Measurements from ENCODE around the genes OR4K15, CCNB1IP1, KLHL33, RNASE13 and ZNF219.

GRCh38 chr14:19975330-19975667 lies at the start of gene OR4K15:
Gene OR4K15, plus strand, starts transcription at chr14:19975591.
- RRBS = no CpG with 5 or more reads among the region's 3 CpGs

GRCh38 chr14:20332269-20332703 lies 793 bp downstream of the CCNB1IP1 start:
- RRBS = no CpG with 5 or more reads among the region's 3 CpGs

DNA sequence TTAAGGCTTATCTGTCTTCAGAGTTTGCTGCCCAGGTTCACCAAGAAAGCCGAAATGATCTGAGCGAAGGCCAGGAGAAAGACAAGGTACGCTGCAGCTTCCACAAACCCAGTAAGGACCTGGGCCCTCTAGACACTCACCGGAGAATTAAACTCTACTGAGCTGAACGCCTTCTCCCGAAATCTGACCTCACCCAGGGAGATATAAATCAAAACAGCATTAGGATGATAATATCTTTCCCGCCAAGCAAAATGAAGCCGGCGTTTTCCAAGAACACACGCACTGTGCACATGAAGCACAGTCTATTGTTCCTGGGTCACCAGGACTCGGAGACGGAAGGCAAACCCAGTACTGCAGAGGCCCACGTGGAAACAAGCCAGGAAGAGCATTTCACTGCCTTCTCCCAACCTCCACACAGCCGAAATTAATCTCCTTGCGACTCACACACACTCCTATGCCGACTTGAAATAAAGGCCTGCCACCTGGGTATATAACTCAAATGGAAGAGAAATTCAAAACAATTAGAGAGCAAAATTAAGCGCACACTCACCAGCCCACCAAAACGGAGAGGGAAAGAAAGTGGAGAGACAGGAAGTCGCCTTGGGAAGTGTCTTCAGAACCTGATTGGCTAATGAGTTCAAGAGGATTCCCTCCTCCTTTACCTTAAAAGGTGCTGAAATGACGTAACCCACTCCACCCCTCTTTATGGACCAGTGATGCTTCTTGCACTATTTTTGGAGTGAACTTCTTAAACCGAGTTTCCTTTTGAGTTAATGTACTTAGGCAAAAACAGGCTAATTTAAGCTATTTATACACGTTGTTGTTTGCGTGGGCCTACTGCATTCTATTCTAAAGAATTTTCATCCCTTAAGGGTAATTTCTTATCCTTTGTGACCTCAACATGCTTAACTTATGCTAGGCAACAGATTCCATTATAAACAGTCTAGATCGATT lies at the start of gene CCNB1IP1:
Gene CCNB1IP1 (minus strand): TSS at position 576 of the 954 bp plus-strand sequence.
- RRBS = 0% methylated on average over 4 of the region's 24 CpGs

DNA sequence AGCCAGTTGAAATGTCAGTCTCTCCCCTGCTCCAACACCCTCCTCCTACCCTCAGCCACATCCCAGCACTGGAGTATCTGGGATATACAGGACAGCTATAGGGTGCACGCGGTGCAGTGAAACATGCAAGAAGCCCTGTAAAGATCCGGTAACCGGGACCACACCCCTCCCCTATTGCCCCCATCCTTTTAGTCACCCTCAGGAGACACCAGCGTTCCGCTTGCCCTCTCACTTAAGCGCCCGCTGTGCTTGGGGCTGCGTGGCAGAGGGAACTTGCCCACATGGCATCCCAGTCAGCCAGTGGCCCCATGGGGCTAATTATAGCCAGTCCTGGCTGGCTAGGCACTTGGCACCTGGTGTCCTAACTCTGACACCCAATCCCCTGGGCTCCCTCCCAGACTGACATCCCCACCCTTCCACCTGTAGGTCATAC lies at the start of gene KLHL33:
Gene KLHL33 (minus strand): TSS at position 264 of the 433 bp plus-strand sequence.
- RRBS = no CpG with 5 or more reads among the region's 9 CpGs

DNA sequence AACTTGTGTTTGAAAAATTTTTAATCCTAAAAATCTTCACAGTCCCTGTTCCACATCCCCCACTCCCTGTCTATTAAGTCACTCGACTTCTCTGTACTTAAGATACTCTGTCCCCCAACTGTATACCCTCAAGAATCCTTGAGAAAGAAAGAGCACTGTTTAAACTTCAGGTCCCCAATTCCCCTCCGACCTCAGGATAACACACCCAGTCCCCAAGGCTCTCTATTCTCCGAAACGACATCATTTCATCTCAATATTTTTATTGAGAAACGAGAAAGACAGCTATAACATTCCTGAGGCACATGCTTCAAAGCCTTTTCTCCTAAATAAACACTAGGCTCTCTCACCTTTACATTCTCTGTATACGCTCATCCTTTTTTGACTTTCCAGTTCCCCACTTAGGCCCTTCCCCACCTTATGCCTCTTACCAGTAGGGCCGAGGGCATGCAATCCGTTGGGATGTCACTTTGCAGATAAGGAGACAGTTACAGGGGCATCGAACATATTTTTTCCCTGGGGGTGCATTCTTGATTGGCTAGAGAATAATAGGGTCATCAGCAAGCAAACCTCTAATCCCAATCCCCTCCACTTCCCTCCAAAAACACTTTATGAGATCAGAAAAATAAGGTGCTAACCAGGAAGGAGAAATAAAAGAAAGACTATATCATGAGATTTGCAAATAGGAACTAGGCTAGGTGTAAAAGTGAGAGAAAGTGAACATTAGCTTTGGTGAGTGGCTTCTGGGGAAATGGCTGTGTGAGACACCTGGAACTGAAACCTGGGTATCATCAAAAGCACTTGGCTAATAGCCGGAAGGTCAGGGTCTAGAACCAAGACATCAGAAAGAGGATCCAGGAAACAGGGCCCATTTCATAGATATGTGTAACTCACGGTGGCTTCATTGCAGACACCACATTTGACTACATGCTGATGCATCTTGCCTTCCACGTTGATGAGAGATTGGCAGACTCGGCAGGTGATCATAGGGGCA lies 1.2 kb downstream of the PIP4P1 start:
- RRBS = no CpG with 5 or more reads among the region's 13 CpGs

- RRBS = no CpG with 5 or more reads among the region's 6 CpGs
These were observed 7.8 kb downstream of the PNP start for GRCh38 chr14:20476573-20477755.

DNA sequence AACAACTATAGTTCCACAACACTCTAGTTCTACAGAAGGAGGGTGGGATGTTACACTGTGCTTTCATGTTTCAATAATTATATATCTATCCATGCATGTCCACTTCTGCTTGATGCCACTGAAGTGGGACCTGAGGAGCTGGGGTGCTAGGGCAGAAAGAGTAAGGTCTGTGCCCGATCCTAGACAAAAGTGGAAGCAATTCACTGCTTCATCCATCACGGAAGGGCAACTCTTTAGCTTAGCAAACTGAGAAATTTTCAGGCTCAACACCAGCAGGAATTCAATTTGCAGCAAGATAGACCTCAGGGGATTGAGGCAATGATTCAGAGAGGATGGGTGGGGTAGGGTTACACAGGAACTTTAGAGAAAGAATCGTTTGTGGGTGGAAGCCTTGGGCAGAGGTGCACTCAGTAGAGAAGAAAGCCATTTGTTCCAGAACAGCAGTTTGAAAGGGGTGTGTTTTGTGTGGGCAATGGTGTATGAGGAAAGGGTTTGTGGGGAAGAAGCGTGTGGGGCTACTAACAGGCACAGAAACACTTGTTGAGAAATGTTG lies 20.3 kb downstream of the PNP start:
- RRBS = no CpG with 5 or more reads among the region's 4 CpGs

- RRBS = no CpG with 5 or more reads among the region's 2 CpGs
These were observed 2.3 kb downstream of the ANG start for GRCh38 chr14:20690996-20691196.

DNA sequence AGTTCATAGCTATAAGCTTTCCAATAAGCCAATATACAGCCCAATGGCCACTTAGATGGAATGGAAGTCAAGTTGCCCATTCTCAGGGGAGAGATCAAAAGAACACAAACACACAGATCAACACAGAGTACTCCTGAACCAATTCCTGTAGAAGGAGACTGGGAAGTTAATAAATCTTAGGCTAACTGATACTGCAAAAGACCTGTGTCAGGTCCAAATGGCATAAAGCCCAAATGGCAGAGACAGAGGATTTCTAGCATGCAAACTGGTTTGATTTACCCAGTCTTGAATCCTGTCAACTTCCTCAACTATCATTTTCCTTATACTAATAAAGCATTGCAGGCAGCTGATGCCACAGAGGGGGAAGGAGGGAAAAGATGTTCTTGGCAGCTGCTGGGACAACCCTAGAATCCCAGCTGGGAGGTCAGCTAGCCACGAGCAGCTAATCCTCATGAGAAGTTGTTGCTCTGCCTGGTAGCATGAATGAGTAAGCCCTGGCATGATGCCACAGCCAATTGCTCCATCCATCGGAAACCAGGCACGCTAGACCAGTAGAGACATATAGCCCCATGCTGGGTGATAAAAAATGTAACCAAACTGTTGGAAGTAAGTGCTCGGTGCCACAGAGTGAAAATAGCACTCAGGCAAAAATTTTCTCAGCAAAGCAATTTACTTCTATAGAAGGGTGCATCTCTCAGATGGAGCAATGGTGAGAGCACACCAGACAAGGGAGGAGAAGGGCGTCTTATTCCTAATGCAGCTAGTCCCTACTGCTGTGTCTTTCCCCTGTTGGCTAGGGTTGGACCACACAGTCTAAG lies 26.2 kb downstream of the ANG start:
- RRBS = no CpG with 5 or more reads among the region's 5 CpGs

DNA sequence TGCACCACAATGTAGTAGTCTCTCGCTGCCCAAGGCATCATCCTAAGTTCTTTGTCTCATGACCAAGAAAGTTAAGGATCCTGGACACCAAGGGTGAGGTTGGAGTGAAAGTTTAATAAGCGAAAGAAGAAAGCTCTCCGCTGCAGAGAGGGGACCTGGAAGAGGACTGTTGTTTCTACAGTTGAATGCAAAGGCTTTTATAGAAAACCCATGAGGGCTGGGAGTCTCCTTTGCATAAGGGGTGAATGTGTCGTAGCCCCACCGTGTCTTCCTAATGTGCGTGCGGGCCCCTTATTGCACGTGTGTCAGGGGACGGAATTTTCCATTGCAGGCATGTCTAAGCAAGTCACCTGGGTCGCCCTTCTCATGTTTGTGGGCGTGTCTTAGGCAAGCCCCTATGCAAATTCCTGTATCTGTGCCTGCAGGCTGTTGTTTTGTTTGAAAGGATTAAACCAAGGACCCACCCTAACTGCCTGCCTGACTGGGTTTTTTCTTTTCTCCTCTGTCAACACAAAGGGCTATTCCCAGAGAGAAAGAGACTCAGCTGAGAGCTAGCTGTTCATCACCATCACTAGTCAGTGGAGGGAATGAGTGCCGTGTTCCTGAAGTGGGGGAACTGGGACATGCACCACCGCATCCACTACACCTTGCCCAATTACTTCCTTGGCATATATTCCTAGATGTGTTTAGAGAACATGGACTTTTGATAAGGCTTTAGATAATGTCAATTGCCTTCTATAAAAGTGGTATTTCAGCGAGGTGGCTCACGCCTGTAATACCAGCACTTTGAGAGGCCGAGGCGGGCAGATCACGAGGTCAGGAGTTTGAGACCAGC lies 17.8 kb upstream of the RNASE1 start:
- RRBS = no CpG with 5 or more reads among the region's 18 CpGs

DNA sequence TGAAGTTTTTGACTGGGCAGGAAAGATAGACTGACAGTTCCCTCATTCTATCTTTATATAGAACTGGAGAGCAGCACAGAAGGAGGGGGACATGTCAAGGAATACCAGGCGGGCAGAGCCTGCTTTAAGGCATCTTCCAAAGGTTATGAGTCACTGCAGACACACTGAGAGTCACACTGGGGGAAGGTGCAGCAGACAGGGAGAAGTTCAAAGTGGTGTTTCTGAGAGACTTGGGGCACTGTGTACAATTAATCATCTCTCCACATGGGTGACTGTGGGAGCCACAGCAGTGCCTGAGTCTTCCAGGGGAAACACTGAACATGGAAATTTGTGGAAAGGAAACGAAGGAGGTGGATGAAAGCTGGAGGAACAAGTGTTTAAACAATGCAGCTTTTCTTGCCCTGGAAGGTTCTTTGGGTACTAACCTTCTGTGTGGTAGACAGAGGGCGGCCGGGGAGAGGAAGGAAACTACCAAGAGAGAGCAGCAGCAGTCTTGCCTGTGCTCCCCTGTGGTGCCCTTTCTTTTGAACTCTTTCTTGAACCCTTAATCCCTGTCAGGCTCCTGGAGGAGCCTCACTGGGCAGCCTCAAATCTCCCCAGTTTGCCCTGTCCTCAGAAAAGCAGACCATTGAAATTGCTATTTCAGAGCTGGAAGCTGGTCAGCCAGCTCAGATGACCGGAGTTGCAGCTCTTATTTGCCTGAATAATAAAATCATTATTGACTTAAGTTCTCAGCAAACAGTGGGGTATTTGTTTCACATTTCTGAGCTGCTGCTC lies 42.4 kb upstream of the RNASE3 start:
- RRBS = no CpG with 5 or more reads among the region's 5 CpGs

GRCh38 chr14:21025136-21026157 lies 586 bp upstream of the NDRG2 start:
- RRBS = under 1% methylated on average over 13 of the region's 72 CpGs

DNA sequence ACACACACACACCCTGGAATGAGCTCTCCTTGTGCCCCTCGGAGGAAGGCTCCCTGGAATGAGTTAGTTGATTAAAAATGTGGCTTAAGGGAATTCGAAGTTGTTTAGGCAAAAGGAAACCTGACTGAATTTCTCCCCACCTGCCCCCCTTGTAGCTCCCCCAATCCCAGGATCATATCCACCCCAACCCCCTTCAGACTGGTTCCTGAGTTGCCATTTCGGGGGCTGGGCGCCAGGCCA lies 1.2 kb upstream of the NDRG2 start:
- RRBS = no CpG with 5 or more reads among the region's 4 CpGs

DNA sequence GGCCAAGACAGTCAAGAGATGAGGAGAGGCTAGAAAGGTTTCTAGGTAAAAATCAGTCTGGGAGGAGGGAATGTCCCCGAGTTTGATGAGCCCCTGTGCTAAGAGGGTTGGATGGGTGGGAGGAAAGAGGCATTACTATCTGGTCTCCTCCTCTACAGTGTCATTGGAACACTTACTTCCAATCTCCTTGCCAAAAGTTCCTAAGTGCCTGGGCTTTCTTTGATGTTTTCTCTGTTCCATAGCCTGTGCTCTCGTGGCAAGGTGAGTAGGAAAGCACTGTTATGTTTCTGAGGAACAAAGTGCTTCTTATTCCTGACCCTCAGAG lies at the start of gene RNASE13:
Gene RNASE13 (minus strand): TSS at position 75 of the 325 bp plus-strand sequence.
- RRBS = no CpG with 5 or more reads among the region's 2 CpGs

DNA sequence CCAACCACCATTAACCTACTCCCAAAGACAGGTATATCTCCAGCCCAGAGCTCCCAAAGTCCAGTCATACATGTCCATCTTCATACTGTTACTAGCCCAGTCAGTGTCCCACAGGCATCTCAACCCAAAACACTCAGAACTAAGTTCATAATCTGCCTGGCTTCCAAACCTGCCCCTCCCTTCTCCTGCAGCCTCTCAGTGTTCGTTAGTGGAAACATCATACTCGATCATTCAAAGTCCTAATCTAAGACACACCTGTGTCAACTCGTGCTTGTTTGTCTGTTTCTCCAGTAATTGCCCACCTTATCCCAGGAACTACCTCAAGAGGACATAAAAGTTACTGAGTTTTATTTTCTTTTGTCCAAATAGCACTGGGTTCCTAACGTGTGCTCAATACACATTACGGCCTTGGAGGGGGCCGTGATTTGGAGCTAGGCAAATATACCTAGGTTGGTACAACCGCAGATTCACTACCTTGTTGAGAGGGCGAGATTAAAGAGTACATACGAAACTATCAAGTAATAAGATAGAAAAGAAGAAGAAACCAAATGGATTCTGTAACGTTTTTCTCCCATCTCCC lies 3.0 kb downstream of the RNASE8 start:
- RRBS = no CpG with 5 or more reads among the region's 10 CpGs

DNA sequence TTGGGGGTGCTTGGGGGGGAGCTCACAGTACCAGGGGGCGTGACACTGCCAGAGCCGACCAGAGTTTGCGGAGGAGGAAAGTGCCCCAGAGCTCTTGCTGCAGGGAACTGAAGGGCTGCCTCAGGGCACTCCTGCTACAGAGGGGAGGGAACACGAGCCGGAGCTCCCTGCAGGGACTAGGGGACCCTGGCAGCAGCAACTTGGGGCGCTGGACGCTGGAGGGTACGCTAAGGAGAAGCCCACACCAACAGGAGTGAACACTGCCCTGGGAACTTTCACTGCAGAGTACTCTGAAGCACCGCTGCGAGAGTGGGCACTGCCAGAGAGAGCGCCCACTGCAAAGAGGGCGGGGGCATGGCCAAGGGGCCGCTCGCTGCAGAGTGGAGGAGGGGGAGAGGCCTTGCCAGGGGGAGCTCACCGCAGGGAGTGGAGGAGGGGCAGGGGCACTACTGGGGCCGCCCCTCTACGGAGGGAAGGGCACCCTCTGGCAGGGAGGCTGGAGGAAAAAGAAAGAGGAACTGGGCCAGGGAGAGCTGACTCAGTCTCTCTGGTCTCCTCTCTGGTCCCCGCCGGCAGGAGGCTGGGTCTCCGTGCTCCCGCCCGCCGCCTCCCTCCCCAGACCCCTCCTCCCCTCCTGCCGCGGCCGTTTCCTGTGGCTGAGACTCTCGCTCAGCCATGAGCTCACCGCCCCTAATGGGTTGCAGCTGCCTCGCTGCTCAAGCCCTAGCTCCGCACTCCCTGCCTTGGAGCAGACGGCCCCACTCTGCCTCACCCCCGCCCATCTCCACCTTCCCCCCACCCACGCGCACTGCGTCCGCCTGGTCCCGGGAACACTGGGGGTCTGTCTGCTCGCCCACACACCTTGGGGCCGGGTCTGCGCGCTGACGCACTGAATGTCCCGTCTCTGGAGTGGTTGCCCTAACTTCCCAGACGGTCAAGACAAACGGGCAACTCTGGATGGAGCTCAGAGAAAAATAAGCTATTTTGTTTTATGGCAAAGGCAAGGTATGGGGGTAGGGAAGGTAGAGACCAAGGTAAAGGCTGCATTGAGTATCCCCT lies 1.2 kb downstream of the ARHGEF40 start:
- RRBS = 5% methylated on average over 2 of the region's 45 CpGs

- RRBS = 89% methylated on average over 22 of the region's 46 CpGs
These were observed 6.7 kb downstream of the ZNF219 start for GRCh38 chr14:21091604-21092255.

GRCh38 chr14:21098238-21099144 lies at the start of gene ZNF219:
Gene ZNF219, minus strand, starts transcription at chr14:21098655.
- RRBS = 2% methylated on average over 15 of the region's 83 CpGs

DNA sequence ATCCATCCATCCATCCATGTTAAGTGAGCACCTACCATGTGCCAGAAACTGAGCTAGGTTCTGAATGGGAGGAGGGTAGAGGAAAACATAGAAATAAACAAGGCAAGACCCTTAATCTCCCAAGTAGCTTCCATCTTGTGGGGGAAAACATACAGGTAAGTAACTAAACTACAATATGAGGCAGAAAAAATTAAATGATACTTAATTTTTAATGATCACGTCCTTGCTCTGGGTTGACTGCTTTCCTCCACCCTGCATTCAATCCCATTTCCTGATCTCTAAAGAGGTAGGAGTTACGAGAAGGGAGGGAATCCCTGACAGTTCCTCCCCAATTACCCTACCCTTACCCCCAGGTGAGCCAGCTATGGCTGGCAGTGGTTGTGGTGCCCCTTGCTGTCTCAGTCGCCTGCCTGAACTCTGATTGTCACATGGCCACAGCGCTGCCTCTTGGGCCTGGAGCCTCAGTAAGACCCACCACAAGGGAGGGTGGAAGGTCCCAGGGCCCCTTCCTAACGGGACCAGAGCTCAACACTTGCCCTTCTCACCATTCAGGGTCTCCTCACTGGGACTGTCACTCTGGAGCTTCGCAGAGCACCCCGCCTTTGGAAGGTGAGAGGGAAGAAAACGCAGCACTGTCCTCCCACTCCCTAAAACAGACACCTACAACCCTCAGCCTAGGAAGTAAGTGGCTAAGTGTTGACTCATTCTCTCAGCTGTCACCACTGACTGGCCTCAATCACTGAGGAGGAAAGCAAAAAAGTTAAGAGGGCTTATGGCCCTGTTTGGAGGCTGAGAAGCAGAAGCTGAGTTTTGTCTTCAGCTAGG lies 858 bp downstream of the TMEM253 start:
- RRBS = no CpG with 5 or more reads among the region's 8 CpGs

- RRBS = no CpG with 5 or more reads among the region's 12 CpGs
These were observed 55.3 kb upstream of the OR5AU1 start for GRCh38 chr14:21210768-21212000.